Pulmonary artery (tissue), 1 donor: ENCODE results near the genes DYNLT4, ZSWIM5, IPP, CYP4Z1 and CYP4A22.

DNA sequence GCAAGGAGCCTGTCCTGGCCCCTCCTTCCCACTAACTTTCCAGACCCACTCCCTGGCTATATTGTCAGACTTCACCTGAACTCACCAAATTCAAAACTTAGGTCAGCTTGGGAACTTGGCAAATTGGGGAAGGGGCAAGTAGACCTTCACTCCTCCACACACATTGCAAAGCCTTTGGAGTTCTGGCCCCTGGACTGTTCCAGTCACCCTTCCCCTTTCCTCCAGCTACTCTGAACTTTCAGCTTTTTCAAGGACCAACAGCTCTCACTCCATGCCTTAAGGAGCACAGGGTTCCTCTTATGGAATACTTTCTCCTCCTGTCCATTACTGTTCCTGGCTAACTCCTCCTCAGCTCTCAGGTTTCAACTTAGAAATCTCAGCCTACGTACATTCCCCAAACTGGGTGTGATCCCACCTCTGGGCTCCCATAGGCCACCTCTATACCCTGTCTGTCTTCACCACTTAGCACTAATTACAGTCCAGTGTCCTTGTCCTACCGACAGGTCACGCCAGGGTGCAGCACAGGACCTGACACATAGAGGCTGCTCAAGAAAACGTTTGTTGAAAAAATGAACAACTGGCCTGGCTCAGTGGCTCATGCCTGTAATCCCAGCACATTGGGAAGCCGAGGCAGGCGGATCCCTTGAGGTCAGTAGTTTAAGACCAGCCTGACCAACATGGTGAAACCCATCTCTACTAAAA lies 5.5 kb upstream of the BEST4 start:
- PRO-cap = no peak

- PRO-cap = bidirectional peak, plus-strand start at chr1:44807615, minus-strand start at chr1:44807318; bidirectional peak, plus-strand start at chr1:44807927, minus-strand start at chr1:44807854
These were observed at the start of gene DYNLT4 for GRCh38 chr1:44807173-44808240. Gene DYNLT4, minus strand, starts transcription at chr1:44807351.

DNA sequence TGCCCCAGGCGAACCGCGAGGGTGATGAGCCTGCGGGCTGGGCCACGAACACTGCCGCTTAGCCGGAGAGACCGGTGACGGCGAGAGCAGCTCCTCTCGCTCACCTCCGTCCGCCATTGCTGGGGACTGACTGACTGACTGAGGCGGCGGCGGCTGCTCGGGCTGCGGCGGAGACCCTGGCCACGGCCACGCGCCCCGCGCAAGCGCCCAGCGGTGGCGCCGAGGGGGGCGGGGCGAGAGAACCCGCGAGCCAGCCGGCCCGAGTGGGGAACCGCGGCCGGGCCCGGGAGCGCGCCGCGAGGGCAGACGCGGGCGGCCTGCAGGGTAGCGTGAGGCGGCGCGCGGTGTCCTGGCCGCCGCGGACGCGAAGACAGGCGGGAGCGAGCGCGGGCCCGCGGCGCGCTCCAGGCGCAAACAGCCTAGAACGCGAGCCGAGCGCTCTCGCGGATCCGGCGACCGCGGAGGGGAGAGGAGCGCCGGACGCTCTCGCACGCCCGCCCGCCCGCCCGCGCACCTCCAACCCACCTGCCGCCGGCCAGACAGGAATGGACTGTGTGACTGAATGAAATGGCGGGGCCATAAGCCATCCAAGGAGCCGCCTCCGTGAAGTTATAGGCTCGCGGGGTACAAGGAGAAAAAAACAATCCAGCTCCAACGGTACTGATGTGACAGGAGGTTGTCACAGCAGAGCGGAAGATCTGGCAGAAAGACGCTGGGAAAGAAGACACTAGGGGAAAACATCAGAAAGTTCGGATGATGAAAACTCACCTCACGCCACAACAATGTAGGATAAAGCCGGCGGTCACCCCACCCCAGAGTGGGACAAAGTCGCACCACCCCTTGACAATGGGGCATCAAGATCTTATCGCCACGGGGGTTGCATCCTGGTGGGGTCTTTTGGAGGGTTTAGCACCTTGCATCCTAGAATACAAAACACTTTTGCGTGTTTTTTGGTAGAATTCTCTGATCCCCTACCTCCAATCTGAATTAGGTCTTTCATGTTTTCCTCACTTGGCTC lies at the start of gene ZSWIM5:
Gene ZSWIM5 (minus strand): TSS at position 372 of the 1,018 bp plus-strand sequence.
- PRO-cap = bidirectional peak, plus-strand start at position 452 of the sequence, minus-strand start at position 366 of the sequence

DNA sequence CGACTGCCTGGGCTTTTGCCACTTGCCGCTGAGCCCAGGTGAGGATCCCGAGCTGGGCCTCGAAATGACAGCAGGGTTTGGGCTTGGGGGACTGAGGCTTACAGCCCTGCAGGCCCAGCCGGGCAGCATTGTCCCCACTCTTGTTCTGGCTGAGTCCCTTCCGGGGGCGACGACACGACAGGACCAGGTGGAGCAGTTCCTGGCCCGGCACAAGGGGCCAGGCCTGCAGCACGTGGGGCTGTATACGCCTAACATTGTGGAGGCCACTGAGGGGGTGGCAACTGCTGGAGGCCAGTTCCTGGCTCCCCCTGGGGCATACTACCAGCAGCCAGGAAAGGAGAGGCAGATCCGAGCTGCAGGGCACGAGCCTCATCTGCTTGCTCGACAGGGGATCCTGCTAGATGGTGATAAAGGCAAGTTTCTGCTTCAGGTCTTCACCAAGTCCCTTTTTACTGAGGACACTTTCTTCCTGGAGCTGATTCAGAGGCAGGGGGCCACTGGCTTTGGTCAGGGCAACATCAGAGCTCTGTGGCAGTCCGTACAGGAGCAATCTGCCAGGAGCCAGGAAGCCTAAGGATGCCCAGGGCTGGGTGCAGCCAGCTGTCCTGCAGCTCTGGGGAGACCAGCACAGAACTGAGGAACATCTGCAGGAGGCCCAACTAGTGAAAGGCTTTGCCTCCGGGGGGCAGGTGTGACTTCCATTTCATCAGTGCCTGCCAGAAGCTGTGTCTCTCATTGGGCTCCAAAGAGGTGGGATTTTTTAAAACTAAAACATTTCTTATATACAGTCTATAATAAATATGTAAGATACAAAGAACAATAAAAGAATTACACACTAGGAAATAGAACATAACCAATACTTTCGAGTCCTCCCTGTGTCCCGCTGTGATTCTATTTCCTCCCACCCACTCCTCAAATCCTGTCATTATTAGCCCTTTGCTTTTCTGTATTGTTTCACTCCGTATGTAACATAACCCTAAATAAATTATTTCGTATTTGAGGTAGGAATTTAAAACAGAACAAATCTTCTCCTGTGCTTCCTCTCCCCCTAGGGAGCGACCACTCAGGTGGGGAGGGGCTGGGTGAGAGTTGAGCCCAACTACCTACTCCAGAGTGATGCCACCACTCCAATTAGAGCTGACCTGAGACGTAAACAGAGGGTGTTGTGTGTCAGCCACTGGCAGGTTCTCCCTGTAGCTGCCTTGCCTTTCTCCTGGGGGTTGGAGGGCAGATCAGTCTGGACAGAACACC lies 1.4 kb downstream of the HPDL start:
- PRO-cap = no peak

DNA sequence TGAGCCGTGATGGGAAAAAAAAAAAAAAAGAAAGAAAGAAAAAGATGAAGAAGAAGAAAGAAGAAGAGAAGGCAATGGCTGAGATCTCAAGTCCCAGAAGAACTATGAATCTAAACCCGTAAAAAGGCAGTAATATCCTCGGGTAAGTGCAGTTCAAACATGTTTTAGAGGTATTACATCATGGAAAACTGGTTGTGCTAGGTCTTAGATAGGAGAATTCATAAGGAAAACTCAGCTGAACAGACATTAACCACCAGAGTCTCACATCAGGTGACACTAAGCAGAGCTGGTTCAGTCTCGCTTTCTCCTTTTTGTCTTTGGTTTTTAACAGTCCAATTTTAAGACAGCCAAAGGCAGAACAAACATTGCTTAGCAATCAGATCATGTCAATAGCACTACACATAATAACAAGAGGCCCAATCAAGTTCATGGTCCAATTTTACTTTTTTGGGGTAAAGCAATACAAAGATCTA lies 63.3 kb downstream of the TOE1 start:
- PRO-cap = no peak

DNA sequence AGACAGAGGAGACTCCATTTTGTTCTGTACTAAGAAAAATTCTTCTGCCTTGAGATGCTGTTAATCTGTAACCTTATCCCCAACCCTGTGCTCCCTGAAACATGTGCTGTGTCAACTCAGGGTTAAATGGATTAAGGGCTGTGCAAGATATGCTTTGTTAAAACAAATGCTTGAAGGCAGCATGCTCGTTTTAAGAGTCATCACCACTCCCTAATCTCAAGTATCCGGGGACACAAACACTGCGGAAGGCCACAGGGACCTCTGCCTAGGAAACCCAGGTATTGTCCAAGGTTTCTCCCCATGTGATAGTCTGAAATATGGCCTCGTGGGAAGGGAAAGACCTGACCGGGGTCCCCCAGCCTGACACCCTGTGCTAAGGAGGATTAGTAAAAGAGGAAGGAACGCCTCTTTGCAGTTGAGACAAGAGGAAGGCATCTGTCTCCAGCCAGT lies 8.1 kb downstream of the PRDX1 start:
- PRO-cap = no peak

GRCh38 chr1:45607923-45608276 lies 16.0 kb downstream of the CCDC17 start:
- PRO-cap = no peak

GRCh38 chr1:45685865-45686415 lies 393 bp downstream of the GPBP1L1 start:
- PRO-cap = unidirectional peak, plus-strand start at chr1:45686131; unidirectional peak, minus-strand start at chr1:45686147

GRCh38 chr1:45739993-45740212 lies 10.6 kb downstream of the IPP start:
- PRO-cap = no peak

DNA sequence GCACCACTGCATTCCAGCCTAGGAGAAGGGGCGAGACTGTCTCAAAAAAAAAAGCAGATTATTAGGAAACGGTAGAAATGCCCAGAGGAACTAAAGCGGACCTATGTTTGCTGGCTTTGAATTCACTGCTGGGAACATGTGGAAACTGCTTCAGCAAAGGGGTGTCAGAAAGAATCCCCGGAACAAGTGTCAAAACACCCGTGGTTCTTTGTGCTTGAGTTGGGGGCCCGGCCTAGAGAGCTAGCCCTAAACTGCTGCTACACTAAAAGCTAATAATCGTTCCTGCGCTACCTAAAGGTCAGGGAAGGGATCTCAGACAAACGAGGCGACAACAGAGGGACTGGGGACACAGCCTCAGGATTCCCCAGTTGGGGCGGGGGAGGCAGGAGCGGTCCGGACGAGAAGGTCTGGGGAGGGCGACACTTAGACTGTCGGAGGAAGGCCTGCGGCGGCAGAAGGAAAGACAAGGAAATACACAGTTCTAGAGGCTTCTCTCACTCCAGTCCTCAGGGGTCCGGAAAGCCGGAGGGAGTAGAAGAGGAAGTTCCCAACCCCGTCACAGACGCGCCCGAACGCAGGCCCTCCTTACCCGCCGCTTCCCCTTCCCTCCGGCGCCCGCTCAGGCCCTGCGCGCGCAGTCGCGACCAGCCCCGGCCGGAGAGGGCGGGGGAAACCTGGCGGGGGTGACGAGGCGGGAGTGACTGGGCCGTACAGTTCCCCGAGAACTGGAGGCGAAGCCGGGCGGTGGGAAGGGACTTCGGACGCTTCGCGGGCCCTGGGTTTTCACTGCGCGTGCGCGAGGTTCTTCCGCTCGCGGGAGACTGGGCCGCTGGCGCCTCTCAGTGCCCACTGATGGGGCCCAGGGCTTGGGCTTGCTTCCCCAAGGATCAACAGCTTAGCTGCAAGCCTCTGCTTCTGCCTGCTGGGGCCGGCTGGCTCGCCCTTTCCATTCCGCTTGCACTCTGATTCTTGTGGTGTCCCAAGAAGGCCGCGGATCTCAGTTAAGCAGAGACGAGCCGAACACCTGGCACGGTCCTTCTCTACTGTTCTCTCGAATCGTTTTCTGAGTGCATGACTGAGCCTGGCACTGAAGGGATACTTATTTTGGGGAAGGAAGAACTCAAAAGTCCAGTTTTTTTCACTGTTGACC lies at the start of gene IPP:
Gene IPP (minus strand): TSS at position 646 of the 1,150 bp plus-strand sequence.
- PRO-cap = bidirectional peak, plus-strand start at position 734 of the sequence, minus-strand start at position 613 of the sequence

GRCh38 chr1:45884682-45885144 lies 81.3 kb downstream of the MAST2 start:
- PRO-cap = no peak

GRCh38 chr1:45973034-45973391 lies 159.4 kb downstream of the PIK3R3 start:
- PRO-cap = no peak

- PRO-cap = no peak
These were observed 104.4 kb downstream of the PIK3R3 start for GRCh38 chr1:46027868-46028607.

DNA sequence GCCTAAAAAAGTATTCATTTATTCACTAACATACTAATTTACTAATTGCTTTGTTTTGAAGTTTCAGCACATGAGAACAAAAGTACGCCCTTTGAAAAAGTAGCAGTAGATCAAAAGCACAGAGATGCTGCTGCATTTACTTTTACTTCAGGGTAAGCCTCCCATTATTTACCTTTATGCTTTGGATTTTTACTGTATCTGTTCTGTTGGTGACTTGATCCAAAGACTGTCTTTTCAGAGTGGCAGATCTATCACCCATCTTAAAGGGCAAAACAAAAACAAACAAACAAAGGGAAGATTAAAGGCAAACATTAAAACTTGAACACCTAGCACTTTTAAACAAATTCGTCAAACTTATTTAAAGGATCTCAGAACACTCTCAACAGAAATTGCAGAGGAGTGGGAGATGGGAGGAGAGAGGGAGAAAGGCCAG lies 15.0 kb downstream of the TEX38 start:
- PRO-cap = no peak

DNA sequence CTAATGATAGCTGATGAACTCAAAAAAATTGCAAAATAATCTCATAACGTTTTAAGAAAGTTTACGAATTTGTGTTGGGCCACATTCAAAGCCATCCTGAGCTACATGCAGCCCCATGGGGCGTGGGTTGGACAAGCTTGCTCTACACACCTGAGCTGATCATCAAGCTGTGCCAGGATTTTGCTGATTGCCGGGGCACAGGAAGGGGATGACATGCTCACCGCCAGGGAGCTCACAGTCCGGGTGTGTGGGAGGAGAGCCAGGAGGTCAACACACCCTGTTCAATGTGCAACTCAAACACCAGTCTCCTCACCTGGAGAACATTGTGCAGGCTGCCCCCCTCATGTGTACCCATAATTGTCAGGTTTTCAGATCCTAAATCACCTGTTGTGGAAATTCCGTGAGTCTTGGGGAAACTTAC lies 1.0 kb downstream of the CYP4A11 start:
- PRO-cap = no peak

- PRO-cap = no peak
These were observed 19.5 kb upstream of the CYP4X1 start for GRCh38 chr1:47003950-47004445.

- PRO-cap = no peak
These were observed at the start of gene CYP4Z1 for GRCh38 chr1:47067100-47067576. Gene CYP4Z1, plus strand, starts transcription at chr1:47067231.

- PRO-cap = no peak
These were observed at the start of gene CYP4A22 for GRCh38 chr1:47136965-47137619. Gene CYP4A22, plus strand, starts transcription at chr1:47137441.

DNA sequence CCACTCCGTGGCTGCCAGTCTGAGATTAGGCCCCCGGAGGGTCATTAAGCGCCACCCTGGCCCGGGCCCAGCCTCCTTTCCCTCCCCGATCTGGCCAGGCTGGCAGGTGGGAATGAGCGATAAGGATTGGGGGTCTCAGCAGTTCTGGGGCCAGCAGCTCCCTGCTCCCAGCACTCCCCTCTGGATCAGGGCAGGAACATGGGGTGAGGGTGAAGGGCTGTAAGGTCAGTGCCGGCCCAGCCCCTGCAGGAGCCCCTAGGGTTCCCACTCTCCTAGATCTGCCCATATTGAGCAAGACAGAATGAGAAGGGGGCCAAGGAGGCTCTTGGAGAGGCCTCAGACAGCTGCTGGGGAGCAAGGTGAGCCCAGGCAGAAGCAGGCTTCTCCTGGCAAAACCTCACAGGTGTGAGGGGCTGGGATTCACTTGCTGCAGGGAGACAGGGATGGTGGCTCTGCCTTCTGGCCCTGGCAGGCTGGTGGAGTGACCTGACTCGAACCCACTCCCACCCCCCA lies 8.4 kb downstream of the PDZK1IP1 start:
- PRO-cap = no peak

- PRO-cap = unidirectional peak, minus-strand start at chr1:47231251
These were observed 1.1 kb downstream of the TAL1 start for GRCh38 chr1:47230635-47231667.